BE2C (cell line): ENCODE measurements around a stretch of chr22.

- RRBS: no CpG with 5 or more reads among the region's 8 CpGs
Measured at GRCh38 chr22:23255103-23255517, 74.8 kb downstream of the BCR start.

DNA sequence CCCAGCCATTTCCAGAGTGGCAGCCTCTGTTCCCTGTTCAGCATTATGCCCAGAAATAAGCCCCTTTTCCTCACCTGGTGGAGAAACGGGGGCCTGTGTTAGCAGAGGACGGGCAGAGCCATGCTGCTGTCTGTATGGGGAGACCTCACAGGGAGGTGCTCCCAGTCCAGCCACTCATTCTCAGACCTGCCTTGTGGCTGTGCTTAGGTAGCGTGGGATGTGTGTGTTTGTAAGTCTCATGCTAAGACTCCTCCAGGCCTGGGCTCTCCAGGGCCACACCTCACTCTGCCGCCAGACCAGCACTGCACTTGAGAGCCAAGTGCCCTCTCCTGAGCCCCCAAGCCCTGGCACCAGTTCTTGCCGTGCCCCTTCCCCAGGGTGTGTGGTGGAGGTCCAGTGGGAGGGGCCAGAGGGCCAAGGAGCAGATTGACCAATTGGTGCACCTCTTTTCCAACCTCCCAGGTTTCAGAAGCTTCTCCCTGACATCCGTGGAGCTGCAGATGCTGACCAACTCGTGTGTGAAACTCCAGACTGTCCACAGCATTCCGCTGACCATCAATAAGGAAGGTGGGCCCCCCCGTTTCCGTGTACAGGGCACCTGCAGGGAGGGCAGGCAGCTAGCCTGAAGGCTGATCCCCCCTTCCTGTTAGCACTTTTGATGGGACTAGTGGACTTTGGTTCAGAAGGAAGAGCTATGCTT lies 108.9 kb downstream of the BCR start:
- RRBS: no CpG with 5 or more reads among the region's 10 CpGs

- RRBS: no CpG with 5 or more reads among the region's 13 CpGs
Measured at GRCh38 chr22:23514552-23515132, 65.4 kb downstream of the IGLL1 start.

DNA sequence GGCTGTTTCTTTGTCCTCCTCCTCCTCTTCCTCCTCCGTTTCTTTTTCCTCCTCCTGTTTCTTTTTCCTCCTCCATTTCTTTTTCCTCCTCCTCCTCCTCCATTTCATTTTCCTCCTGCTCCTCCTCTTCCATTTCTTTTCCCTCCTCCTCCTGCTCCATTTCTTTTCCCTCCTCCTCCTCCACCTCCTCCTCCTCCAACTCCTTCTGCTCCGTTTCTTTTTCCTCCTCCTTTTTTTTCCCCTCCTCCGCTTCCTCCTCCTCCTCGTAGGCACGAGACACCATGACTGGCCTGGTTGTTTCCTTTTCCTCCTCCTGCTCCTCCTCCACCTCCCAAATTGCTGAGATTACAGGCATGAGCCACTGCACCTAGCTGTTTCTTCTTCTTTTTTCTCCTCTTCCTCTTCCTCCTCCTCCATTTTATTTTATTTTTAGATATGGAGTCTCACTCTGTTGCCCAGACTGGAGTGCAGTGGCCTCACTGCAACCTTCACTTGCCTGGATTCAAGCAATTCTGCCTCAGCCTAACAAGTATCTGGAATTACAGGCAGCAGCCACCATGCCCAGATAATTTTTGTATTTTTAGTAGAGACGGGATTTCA lies 25.7 kb upstream of the DRICH1 start:
- RRBS: no CpG with 5 or more reads among the region's 6 CpGs

GRCh38 chr22:23688480-23689115 lies 2.2 kb upstream of the RGL4 start:
- RRBS: no CpG with 5 or more reads among the region's 10 CpGs

- RRBS: 36% methylated on average over 6 of the region's 34 CpGs
Measured at GRCh38 chr22:23763360-23764054, 717 bp downstream of the C22orf15 start.

DNA sequence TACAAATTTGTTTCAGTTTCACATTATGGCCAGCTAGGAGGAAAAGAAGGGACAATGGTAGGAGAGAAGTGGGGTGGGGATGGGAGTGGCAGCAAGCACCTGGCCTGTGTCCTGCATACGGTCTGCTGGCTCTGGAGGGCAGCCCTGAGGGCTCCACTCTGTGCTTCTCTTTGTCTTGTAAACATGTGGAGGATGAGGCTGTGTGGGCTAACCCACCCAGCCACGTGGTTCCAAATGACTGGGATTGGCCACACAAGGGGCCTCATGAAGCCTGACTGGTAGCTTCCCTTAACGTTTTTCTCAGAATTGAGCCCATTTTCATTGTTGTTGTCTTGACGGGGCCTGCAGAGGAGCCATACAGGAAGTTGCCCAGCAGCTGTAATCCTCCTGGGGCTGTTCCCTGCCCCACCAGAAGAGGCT lies 18.1 kb downstream of the DERL3 start:
- RRBS: no CpG with 5 or more reads among the region's 4 CpGs

- RRBS: no CpG with 5 or more reads among the region's 4 CpGs
Measured at GRCh38 chr22:23897147-23897694, 3.0 kb downstream of the MIF start.

DNA sequence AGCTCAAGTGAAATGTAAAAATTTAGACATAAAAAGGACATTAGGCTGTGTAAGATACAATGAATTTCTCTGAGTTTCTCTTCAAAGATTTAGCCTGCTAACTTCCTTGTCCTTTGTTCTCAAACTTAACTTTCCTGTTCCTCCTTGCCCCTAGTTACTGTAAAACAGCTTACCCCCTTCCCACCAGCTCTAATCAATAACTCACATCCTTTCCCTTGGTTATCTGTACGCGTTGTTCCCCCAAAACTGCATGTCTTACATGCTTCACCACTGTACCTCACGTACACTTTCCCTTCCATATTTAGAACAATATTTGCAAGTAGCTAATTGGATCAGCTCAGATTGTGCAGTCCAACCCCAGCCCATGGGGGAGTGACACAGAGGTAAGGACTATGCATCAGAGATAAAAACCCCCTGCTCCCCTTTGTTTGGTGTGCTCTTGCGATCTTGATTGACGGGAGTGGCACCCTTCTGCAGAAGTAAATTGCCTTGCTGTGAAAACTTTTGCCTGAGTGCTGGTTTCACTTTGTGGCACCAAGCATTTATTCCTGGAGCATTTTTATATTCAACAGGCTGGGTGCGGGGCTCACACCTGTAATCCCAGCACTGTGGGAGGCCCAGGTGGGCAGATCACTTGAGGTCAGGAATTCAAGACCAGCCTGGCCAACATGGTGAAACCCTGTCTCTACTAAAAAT lies 30.9 kb downstream of the MIF start:
- RRBS: no CpG with 5 or more reads among the region's 6 CpGs

DNA sequence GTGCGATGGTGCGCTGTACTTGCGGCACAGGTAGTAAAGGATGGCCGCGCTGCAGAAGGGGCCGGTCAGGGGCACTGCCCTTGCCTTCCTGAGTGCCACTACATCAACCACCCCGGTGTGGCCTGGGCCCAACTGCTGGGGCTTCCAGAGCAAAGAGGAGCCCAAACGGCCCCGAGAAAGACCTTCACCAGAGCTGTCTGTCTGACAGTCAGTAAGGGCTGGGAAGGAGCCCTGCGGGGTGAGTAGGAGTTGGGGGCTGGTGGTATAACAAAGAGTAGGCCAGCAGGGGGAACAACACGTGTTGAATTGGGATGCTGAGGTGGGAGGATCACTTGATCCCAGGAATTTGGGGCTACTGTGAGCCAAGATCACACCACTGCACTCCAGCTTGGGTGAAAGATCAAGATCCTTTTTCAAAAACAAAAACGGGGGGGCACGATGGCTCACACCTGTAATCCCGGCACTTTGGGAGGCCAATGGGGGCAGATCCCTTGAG lies 3.9 kb downstream of the GSTT4 start:
- RRBS: no CpG with 5 or more reads among the region's 14 CpGs

- RRBS: no CpG with 5 or more reads among the region's 1 CpG
Measured at GRCh38 chr22:24144527-24144903, 36.8 kb upstream of the SUSD2 start.

DNA sequence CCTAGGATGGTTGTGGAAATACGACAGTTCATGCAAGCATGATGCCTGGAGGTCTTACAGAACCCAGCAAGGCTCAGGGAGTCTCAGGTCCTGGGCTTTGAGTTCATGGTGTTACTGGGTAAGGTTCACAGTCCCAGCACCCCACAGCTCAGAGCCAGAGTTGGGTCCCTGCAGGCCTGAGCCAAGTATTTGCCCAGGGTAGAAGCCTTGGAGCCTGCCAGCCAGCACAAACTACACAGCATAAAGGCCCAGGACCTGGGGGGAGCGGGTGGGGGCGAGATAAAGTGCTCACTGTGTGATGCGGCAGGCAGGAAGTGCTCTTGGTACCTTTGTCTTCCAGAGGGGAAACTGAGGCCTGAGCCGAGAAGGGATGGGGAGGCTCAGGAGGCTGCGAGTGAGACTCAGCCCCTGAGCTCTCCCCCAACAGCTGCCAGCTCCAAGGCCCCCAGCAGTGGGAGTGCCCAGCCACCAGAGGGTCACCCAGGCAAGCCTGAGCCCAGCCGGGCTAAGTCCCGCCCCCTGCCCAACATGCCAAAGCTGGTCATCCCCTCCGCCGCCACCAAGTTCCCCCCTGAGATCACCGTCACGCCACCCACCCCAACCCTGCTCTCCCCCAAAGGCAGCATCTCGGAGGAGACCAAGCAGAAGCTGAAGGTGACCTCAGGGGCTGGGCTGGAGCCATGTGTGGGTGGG lies 4.0 kb upstream of the SUSD2 start:
- RRBS: no CpG with 5 or more reads among the region's 13 CpGs

DNA sequence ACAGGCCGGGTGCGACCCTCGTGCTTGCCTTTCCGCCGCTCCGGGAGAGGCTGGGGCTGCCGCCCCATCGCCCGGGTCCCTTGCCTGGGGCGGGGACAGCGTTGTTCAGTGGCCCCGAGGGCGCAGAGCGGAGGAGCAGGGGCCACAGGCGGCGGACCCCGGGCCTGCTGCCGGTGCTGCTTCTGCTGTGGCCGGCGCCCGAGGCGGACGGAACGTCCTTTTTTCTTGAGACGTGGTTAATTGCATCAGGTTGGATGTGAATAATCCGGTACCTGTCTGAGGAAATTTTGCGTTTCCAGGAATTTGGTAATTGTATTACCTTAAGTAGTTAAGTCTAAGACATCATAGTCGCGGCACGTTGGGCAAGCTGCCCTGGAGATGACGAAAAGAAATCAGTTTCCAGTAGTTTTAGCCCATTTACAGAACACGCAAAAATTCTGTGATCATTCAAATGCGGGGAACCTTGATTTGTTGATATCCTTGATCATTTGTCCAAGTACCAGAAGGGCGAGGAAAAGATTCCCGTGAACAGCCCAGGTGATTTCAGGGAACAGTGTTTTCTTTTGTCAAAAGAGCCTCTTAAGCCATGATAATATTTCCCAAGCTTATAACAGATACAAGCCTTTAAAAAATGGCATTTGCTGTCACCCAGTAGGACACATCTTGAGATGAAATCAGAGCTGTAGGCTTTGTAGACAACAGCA lies 814 bp downstream of the SPECC1L start:
- RRBS: under 1% methylated on average over 14 of the region's 35 CpGs

DNA sequence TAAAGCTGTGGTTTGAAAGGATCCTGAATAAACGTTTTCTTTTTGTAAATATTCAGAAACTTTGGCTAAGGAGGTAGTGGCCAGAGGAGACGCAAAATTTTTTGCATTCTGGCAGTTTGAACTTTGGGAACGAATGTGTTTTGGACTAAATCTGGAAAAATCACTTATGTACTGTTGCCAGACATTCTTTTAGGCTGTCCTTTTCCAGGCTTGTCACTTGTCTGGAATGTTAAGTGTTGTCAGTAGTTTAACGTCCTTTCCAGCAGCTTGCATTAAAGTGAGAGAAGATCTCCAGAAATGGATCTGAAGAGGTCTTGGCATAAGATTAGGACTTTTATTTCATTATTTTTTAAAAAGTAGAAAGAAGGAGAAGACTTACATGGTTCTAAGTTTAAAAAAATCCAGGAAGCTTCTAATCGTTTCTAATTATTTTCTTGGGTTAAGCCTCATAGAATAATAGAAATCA lies 18.5 kb downstream of the SPECC1L start:
- RRBS: no CpG with 5 or more reads among the region's 5 CpGs

GRCh38 chr22:24292135-24292595 lies 21.5 kb downstream of the SPECC1L start:
- RRBS: no CpG with 5 or more reads among the region's 1 CpG

DNA sequence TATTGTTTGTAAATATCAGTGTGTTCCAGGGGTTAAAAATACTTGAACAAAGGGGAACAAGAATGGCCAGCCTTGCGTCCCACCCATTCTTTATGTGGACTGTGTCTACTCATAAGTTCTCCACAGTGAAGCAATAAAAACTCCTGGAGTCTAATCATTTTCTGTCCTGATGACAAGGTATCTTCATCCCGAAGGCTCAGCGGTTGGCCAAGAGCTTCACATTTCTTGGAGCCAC lies 36.9 kb upstream of the ADORA2A start:
- RRBS: no CpG with 5 or more reads among the region's 3 CpGs

DNA sequence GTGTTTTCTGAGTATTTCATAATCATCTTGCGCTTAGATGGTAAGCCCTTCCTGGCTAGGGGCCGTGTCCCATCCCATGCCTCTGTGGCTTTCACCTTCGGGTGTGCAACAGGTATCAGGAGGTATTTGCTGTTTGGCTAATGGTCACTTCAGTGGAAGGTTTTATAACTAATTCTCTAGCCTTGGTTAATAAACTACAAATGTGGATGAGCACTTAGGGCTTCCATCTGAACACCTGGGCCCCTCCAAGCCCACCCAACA lies 4.1 kb downstream of the UPB1 start:
- RRBS: no CpG with 5 or more reads among the region's 3 CpGs

DNA sequence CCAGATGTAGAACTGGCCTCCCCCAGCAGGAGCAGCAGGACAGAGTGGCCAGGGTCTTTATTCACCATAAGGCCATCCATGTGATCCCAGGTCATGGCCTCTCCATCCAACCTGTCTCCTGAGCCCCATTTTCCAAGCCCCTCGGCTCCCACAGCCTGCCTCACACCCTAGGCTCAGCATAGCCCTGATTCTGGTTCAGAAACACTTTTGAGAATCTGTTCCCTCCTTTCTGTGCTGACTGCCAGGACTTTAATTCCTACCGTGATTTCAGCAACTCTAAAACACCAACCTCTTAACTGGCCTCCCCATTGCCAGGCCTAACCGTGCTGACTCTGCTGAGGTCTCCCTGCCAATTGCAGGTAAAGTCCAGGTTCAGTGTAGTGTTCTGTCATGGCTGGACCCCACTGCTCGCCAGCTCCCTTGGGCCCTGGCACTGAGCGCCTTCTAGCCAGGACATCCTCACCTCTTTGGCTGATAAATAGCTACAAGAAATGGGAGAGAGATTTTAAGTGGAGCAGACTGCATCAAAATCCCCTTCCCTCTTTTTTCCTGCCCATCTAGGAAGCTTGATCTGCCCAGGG lies 4.5 kb downstream of the UPB1 start:
- RRBS: no CpG with 5 or more reads among the region's 5 CpGs

GRCh38 chr22:24553299-24554082 lies 1.4 kb downstream of the GUCD1 start:
- RRBS: no CpG with 5 or more reads among the region's 8 CpGs